Subcutaneous adipose tissue (tissue), 3 donors: Measurements from ENCODE around the gene ERCC8.

GRCh38 chr5:56951159-56951999, 544 bp downstream of the MIER3 start:
- PRO-cap: no peak
- RAMPAGE, long total RNA, 3 experiments: no peak in any of the 3 experiments

DNA sequence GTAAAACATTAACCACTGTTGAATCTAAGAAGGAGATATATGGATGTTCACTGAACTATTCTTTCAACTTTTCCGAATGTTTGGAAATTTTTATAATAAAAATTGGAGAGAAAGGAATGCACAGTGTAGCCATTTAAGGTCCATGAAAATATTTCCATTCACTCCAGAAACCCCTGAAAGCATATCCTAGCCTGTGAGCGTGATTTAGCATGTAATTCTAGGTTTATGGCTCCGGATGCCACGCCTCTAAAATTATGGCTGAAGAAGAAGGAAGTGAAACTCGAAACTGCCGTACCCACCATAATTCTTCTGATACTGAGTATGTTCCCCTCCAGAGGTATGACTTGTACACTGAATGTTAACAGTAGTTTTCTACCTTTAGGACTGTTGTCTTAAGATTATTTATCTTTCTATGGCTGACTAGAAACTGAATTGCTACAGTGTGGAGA, 78.2 kb upstream of the MIER3 start:
- PRO-cap: no peak
- RAMPAGE, long total RNA, 3 experiments: no peak in any of the 3 experiments

- PRO-cap: no peak
- RAMPAGE, long total RNA, 3 experiments: no peak in any of the 3 experiments
These were observed 1.8 kb downstream of the GPBP1 start for GRCh38 chr5:57175534-57176187.

- PRO-cap: no peak
- RAMPAGE, long total RNA, 3 experiments: no peak in any of the 3 experiments
These were observed 16.6 kb upstream of the ACTBL2 start for GRCh38 chr5:57499282-57499607.

DNA sequence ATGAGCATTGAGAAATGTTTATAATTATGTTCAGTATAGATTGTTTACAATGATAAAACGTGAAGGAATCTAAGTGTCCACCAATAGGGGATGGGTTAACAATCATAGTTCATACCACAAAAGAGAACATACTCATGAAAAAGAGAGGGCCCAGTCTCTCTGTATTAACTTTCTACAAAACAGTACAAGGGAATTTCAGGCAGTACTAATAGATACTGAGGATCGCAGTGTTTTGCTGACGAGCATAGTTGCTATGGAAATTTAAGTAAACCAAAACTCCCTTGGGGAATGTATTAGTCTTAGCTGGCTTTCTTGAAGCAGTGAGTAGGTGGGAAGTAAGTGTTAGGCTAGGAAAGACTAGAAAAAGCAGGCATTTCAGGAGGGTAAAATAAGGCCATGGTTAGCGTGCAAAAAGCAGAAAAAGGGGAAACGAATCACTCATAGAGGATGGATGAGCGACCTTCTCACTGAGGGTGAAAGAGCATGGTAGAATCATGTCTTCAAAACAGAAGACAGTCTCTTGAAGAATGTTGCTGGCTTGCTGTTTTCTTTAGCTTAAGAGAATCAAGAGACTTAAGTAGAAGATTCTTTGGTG, 84.3 kb upstream of the ACTBL2 start:
- PRO-cap: no peak
- RAMPAGE, long total RNA, 3 experiments: no peak in any of the 3 experiments

GRCh38 chr5:57700441-57700822, 217.8 kb upstream of the ACTBL2 start:
- PRO-cap: no peak
- RAMPAGE, long total RNA, 3 experiments: no peak in any of the 3 experiments

GRCh38 chr5:58704046-58704365, 121.1 kb downstream of the RAB3C start:
- PRO-cap: no peak
- RAMPAGE, long total RNA, 3 experiments: no peak in any of the 3 experiments

GRCh38 chr5:59143078-59143428, 560.2 kb downstream of the RAB3C start:
- PRO-cap: no peak
- RAMPAGE, long total RNA, 3 experiments: no peak in any of the 3 experiments

DNA sequence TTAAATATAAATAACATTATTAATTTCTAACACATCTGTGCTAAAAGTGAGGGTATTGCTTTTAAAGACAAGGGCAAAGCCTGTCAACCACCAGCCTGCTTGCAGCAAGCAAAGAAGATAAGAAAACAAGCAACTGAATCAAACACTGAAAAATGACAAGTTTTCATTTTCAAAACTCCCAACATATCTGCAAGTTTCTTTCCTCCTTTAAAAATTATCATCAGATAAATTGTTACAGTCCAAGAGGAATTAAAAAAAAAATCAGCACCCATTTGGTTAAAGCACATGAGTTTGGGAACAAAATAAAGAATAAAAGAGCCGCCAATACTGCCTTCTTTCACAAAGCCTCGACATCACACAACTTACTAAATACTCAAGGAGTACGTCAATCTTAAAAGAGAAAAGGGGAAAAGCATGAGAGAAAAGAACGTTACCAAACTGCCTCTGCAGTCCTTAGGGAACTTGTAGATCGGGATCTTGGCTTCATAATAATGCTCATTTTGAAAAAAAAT, 618.6 kb downstream of the PDE4D start:
- PRO-cap: unidirectional peak, plus-strand start at position 394 of the sequence
- RAMPAGE, long total RNA, 3 experiments: no peak in any of the 3 experiments

- PRO-cap: no peak
- RAMPAGE, long total RNA, 3 experiments: no peak in any of the 3 experiments
These were observed 463.5 kb downstream of the PDE4D start for GRCh38 chr5:59429813-59430573.

GRCh38 chr5:59617385-59617752, 276.2 kb downstream of the PDE4D start:
- PRO-cap: no peak
- RAMPAGE, long total RNA, 3 experiments: no peak in any of the 3 experiments

GRCh38 chr5:59766369-59766905, 127.1 kb downstream of the PDE4D start:
- PRO-cap: no peak
- RAMPAGE, long total RNA, 3 experiments: no peak in any of the 3 experiments

DNA sequence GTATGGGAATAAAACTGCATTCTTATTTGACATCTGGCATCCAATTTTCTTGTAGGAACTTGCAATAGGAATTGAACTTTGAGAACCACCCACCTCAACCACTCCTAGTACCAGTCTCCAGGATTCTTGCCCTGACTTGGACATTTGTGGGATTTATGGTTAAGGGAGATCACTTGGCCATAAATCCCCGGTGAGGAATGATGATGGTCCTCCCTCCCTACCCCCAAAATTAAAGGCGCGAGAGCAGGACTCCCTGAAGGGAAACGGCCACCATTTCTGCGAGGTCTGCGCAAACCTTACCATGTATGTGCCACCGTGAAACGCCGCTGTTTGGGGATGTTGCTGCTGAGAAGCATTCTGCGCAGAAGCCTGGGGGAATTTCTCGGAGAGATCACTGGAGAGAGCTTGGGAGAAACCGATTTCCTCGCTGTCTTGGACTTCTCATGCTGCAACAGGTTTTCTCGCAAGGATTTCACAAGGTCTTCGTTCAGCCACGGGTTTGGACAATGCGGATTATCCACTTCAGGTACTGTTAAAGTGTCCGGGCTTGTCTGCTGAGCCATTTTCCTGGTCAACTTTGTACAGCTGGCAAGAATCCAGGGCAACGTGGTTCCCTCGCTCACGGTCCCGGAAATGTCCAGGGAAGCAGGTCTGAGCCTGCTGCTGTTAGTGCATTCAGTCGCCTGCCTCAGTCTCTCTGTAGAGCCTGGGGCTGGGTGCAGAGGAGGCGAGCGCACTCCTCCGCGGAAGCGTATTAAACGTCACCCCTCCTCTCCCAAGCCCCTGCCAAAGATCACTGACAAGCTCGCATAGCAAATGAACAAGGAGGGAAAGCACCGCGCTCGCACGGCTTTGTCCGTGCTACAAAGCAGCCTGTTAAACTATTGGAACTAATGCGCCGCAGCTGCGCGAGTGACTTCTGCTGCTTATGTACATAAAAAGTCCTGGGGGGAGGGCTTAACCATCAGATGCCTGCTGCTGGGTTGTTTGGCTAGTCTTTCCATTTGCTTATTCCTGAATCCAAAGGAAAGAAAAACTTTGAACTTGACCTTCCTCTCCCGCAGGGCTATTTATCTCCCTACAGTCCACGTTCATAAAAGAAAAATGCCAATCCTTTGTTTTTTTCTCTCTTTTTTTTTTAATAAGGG, 125.2 kb downstream of the PDE4D start:
- PRO-cap: bidirectional peak, plus-strand start at position 648 of the sequence, minus-strand start at position 569 of the sequence; bidirectional peak, plus-strand start at position 700 of the sequence, minus-strand start at position 699 of the sequence
- RAMPAGE, long total RNA, 3 experiments: start-site peak on the minus strand in 1 of 3 experiments, centred at positions 567 to 881 of the sequence, 7 to 29 reads per replicate

- PRO-cap: bidirectional peak, plus-strand start at chr5:59790598, minus-strand start at chr5:59790518
- RAMPAGE, long total RNA, 3 experiments: no peak in any of the 3 experiments
These were observed 102.9 kb downstream of the PDE4D start for GRCh38 chr5:59790441-59791229.

DNA sequence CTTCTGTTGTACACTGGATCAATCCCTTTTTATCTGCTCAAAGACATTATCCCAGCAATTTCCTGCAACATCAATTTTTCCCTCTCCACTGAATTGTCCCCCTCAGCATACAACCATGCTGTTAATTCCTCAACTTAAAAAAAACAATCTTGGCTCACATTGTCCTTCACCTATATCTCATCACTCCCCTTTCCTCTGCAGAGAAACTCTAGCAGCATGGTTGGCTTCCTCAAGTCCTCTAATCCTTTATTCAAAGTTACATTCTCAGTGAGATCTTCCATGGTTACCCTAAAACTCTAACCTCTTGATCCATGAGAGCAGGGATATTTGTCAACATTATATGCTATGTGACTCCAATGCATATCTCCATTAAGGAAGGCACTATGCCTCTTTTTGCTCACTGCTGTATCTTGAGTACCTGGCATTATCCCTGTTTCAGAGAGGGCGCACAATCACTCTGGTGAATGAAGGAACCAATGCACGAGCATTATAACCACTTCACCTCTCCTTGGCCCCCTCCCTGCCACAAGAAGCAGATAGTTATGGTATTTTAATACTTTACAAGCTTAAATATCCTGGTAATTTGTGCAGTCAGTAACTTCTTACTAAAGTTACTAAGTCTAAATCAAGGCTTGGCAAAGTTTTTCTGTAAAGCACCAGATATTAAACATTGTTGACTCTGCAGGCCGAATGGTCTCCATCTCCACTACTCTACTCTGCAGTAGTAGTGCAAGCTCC, 71.8 kb upstream of the PDE4D start:
- PRO-cap: no peak
- RAMPAGE, long total RNA, 3 experiments: no peak in any of the 3 experiments

GRCh38 chr5:60540841-60541612, 158.9 kb downstream of the DEPDC1B start:
- PRO-cap: no peak
- RAMPAGE, long total RNA, 3 experiments: no peak in any of the 3 experiments

- PRO-cap: bidirectional peak, plus-strand start at chr5:60945135, minus-strand start at chr5:60945070
- RAMPAGE, long total RNA, 3 experiments: start-site peak on the plus strand in 3 of 3 experiments, at chr5:60945145-60945233 at its widest, 138 to 501 reads per replicate; start-site peak on the minus strand in 2 of 3 experiments, at chr5:60945048-60945064 at its widest, 46 to 116 reads per replicate
These were observed at the start of gene ERCC8 for GRCh38 chr5:60944889-60945300. ERCC8 (minus strand) TSS chr5:60945070.

DNA sequence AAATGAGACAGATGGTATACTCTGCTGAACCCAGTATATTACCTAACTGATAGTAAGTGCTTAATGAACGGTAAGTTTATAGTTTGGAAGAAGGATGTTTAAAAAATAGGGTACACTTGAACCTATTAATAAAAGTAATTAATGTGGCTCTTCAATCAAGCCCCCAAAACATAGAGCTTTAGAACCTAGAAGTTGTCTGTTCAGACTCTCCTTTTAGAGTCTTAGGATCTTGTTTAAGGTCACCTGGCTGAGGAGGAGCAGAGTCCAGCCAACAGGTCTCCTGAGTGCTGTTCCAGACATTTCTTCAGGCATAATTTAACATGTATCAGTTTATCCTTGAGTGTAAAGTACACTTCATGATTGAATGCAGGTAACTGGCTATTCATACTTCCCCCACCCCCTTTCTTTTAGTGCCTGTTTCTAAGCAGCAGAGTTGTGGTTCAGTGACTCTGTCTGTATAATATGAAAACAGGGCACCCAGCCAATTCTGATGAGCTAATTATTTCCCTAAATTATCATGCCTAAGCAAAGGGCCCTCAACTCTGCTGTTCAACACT, 52.0 kb upstream of the ZSWIM6 start:
- PRO-cap: no peak
- RAMPAGE, long total RNA, 3 experiments: no peak in any of the 3 experiments

DNA sequence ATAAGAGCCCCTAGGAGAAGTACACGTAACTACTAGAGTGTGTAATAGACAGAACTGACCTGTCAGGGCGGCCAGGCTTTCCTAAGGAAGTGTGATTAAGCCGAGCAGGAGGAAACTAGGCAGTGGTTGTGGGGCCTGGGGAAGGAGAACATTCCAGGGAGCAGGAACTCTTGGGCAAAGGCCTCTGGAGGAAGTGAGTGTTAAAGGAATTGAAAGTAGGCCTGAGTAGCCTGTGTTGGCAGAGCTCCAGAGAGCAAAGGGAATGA, 9.1 kb upstream of the ZSWIM6 start:
- PRO-cap: no peak
- RAMPAGE, long total RNA, 3 experiments: no peak in any of the 3 experiments

GRCh38 chr5:61328163-61328696, 3.8 kb upstream of the ZSWIM6 start:
- PRO-cap: no peak
- RAMPAGE, long total RNA, 3 experiments: no peak in any of the 3 experiments